NALM6 (cell line): Measurements from ENCODE around the genes IL36A, IL36RN and IL1RN.

DNA sequence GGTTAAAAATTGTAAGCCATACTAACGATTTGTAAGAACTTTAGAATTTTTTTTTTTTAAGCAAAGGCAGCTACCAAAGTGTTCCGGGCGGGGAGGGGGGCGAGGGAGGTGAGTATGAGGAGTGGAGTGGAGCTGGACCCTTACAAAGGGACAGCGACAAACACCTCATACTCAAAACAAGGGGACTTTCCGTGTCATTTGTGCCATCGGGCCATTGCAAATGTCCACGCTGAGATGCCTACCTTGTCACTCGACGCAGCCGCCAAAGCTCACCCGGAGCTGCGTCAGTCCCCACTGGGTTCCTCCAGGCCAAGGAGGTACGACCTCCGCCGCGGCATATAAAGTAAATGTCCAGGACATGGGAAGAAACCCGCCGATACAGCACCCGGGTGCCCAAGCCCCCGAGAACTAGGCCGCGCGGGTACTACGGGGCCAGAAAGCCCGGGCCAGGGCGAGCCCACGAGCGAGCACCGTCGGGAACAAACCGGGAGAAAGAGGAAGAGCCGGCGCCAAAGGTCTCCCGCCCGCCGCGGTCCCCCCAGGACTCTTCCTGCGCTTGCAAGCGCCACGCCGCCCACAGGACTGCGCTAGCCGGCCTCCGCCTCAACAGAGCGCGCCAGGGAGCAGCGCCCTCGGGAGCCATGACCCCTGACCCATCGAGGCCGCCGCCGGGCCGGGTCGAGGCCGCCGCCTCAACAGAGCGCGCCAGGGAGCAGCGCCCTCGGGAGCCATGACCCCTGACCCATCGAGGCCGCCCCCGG lies 977 bp downstream of the RGPD8 start:
- PRO-cap = no peak

DNA sequence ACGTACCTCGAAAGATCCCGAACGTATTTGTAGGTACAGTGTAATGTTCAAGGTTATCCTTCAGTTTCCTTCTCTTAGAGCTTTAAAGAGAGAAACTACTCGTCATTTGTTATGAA lies 607 bp downstream of the POLR1B start:
- PRO-cap = no peak

DNA sequence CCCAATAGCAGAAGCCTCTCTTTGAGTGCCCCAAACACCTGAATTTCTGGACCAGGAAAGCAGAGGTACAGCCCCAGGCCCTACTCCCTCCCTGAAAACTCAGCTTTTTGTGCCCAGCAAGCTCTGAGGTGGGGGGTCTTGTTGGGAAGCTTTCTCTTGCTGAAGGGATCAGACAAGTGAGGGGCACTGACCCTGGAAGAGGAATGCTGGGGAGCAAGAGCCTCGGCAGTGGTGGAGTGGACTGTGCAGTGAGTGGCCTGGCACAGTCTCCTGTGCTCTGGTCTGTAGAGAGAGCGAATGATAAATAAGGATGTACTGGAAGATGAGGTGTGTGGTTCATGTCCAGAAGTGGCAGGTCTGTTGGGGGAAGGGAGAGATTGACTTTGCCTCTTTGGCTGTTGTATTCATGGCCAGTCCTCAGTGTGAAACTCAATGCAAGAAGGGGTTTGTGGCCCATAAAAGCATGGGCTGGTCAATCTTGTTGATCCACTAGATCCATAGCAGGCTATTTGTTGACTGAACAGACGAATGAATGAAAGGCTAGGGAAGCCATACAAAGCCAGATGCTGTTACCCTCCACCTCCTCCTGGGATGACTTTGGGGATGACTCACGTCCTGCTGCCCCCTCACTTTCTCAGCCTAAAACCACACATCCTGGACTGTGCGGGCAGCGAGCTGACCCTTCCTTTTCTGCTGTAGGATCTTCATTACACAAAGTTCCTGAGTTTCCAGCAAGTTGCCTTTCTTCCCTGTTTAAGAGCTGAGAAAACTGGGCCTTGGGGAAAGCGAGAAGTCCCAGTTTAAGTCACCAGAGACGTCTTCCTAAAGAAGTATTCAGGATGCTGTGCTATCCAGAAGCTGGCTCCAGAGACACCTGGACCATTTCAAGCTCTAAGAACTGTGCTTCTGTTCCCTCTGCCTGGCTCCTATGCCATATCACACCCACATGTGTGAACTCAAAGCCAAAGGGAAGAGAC lies 5.1 kb upstream of the SLC20A1 start:
- PRO-cap = no peak

- PRO-cap = no peak
Observed at GRCh38 chr2:112658395-112659103, 12.8 kb downstream of the SLC20A1 start.

GRCh38 chr2:112666565-112666886 lies 20.8 kb downstream of the SLC20A1 start:
- PRO-cap = no peak

GRCh38 chr2:112692311-112693089 lies 28.3 kb upstream of the NT5DC4 start:
- PRO-cap = no peak

DNA sequence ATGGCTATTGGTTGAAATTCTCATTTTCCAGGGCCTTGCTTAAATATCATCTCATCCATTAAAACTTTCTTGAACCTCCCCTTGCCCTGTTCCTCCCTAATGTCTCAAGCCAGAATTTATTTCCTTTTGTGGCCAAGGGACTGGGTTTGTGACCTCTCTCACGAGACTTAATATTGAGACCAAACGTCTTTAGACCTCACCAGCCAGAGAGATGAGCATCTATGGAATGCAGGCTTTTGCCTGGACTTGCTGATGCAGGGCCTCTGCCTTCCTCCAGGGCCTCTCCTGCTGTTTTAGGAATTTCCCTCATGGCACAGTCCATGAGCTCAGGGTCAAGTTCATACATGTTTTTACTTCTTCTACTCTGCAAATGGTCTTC lies 22.4 kb downstream of the IL1B start:
- PRO-cap = no peak

DNA sequence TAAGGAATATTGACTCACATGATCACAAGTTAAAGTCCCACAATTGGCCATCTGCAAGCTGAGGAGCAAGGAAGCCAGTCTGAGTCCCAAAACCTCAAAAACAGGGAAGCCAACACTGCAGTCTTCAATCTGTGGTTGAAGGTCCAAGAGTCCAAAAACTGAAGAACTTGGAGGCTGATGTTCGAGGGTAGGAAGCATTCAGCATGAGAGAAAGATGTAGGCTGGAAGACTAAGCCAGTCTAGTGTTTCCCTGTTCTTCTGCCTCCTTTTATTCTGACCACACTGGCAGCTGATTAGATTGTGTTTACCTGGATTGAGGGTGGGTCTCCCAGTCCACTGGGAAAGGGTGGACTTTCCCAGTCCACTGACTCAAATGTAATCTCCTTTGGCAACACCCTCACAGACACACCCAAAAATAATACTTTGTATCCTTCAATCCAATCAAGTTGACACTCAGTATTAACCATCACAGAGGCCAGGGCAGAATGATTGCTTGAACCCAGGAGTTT lies 27.5 kb upstream of the IL1B start:
- PRO-cap = no peak

- PRO-cap = no peak
Observed at GRCh38 chr2:113005172-113006267, at the start of gene IL36A. Gene IL36A, plus strand, starts transcription at chr2:113005459.

DNA sequence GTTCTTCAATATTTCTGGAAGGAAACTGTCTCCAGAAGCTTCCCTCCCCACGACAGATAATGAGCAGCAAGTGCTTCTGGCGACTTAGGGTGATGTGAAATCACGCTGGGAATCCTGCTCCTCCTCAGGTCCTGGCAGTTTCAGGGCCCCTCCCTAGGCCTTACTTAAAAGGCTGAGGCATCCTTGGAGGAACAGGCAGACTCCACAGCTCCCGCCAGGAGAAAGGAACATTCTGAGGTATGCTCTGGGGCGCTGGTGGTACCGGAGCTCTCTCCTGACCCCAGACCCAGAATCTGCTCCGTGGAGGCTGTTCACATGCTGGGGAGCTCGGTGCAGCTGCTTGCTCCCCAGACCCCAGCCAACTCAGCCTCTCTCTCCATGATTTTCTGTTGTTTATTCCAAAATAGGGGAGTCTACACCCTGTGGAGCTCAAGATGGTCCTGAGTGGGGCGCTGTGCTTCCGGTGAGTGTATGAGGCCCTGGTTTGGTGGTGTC lies at the start of gene IL36RN:
IL36RN (plus strand) TSS at position 194 of the 495 bp plus-strand sequence.
- PRO-cap = no peak

GRCh38 chr2:113078896-113079597 lies 11.3 kb downstream of the IL1F10 start:
- PRO-cap = no peak

GRCh38 chr2:113111599-113112394 lies 15.6 kb upstream of the IL1RN start:
- PRO-cap = no peak

DNA sequence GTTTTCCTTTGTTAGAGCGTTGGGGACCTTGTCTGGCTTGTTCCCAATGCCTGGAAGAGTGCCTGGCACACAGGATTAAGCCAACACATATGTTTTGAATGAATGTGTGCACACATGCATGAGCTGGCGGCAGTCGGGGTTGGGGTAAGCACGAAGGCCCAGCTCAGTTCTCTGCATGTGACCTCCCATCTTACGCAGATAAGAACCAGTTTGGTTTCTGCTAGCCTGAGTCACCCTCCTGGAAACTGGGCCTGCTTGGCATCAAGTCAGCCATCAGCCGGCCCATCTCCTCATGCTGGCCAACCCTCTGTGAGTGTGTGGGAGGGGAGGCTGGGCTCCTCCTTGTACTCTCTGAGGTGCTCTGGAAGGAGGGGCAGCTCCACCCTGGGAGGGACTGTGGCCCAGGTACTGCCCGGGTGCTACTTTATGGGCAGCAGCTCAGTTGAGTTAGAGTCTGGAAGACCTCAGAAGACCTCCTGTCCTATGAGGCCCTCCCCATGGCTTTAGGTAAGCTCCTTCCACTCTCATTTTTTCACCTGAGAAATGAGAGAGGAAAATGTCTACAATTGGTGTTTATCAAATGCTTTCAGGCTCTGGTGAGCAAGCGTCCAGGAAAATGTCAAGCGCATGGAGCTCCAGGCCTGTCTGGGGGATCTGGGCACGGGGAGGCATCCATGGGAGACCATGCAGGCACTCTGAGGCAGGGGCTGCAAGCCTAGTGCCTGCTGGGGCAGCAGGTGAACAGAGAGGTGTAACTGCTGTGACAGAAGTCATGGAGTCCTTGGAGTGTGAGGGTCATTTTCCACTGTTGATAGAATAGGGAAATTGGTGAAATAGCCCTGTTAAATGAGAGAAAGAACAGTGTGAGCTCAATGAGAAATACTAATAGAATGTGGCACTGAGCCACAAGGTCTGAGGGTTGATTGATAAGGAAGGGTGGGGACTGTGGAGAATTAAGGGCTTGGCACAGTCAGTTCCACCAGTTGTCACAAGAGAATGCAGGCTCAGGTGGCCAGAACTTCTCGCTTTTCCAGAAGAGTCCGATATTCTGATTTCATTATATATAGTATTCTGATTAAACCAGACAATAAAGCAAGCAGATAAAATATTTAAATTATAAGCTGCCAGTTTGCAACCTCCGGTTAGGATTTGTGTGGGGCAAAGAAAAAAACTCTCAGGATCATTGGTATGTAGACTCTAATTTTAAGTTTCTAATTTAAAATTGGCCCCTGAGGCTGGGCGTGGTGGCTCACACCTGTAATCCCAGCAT lies 9.4 kb upstream of the IL1RN start:
- PRO-cap = no peak

DNA sequence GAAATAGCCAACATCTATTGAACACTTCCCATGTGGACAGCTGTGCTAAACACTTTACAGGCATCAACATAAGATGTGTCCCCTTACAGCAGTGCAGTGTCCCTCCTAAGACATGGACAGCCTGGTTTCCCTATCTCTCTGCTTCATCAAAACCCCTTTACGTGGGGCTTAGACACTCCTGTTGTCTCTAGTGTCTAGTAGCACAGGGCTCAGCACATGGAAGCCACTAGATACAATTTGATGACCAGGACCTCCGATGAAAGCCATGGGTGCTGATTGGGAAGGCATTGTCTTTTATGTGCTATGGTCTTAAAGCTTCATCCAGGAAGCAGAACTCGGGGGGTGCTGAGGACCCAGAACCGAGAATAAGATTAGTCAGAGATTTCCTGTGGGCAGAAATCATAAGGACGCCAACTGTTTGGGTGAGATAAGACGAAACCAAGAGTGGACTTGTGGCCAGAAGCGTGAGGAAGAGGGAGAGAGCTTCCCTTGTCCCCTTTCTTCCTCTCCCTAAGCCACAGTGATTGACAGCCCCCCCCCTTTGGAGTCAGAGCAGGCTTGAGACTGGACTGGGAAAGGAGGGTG lies 3.4 kb upstream of the IL1RN start:
- PRO-cap = no peak

- PRO-cap = no peak
Observed at GRCh38 chr2:113126795-113127729, at the start of gene IL1RN. Gene IL1RN, plus strand, starts transcription at chr2:113127598.

DNA sequence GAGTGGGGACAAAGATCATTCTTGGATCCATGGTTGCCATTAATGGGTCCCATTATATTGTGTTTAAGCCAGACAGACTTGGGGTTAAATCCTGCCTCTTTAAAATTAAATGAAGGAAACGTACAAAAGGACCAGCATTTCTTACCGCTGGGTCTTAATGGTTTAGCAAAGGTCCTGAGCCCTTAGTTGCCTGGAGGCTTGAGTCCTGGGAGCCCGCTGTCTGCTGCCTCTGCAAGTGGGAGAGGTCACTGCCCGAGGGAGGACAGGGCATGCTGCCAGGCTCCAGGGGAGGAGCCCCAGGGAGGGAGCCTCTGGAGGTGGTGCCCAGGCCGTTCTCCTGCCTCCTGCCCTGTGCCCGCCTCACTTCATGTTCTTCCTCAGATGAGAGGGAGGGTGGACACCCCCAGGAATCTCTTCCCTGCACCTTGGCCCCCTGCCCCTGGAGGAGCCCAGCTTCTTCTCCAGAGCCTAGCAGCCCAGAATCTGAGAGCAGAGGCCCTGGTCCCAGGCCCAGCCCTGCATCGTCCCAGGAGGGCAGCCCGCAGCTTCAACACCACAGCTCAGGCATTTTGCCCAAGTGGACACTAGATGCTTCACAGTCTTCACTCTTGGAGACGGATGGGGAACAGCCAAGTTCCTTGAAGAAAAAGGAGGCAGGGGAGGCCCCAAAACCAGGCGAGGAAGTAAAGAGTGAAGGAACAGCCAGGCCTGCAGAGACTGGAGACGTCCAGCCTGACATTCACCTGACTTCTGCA lies 11.9 kb downstream of the PSD4 start:
- PRO-cap = no peak

DNA sequence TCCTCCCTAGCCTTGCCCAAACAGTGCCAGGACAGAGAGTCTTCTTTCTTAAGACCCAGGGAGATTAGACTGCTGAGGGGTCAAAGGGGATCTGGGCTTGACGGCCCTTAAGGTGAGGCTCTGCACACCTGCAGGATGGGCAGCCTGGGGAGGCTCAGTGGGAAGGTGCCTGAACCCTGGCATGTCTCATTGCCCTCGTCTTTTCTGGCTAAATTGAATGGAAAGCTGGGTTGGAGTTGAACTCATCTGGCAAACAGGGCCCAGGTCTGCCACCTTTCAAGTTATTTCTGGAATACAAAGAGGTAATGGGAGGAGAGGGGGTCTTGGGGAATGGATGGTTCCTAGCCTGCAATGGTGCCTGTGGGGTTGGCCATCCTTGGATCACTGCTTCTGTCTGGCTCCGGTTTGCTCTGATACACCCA lies 45.2 kb downstream of the PSD4 start:
- PRO-cap = no peak

GRCh38 chr2:113249125-113249526 lies 29.6 kb downstream of the PAX8 start:
- PRO-cap = no peak

DNA sequence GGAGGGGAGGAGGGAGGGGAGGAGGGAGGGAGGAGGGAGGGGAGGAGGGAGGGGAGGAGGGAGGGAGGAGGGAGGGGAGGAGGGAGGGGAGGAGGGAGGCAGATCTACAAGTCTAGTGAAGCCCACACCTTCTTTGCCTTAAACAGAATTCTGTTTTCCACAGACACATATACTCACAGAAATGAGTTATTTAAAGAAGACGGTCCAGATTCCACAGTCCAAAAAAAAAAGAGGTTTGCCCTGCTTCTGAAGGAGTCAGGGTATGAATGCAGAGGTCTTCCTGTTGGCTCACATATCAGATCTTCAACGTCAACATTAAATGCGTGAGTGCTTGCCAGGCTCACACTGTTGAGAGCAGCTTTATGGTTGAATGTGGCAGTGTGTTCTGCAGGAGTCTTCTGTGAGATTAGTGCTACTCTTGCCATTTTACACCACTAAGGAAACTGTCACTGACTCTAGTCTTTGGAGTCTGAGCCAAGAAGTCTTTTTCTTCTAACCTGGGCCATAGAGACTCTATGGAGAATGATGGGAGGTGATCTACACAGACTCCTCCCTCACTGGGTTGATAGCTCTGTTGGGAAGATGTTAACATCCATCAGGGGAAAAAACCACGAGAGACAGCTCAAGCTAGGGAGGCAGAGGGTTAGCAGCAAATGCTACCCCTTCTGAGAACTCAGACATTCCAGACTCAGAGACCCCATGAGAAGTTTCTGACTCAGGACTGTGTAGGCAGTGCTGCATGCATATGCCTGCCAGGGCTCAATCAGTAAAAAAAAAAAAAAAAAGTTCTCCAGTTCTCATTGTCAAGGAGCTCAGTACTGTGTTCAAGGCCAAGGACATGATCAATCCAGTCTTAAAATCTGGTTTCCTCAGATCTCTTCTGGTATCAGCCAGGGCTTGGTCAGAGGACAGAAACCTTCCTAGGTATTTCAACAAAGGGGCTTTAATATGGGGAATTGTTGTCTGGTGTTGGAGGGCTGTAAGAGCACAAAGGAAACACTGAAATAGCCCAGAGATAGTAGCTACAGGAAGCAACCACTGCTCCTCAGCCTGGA lies 23.2 kb downstream of the PAX8 start:
- PRO-cap = no peak

GRCh38 chr2:113342718-113343137 lies 64.0 kb upstream of the PAX8 start:
- PRO-cap = no peak